Thoracic aorta endothelial cell (primary cell): Measurements from ENCODE around the genes NCR1, GP6, TMEM86B, PPP6R1, SBK3 and CCDC106.

GRCh38 chr19:54889652-54890096 is 15.6 kb downstream of the FCAR start:
- CAGE, long polyA plus RNA: no peak

GRCh38 chr19:54905522-54906809 is at the start of gene NCR1:
TSS of gene NCR1 (plus strand) at chr19:54906148.
- CAGE, long polyA plus RNA: no peak

- CAGE, long polyA plus RNA: no peak
Observed at GRCh38 chr19:55038028-55038621, at the start of gene GP6. TSS of gene GP6 (minus strand) at chr19:55038264.

DNA sequence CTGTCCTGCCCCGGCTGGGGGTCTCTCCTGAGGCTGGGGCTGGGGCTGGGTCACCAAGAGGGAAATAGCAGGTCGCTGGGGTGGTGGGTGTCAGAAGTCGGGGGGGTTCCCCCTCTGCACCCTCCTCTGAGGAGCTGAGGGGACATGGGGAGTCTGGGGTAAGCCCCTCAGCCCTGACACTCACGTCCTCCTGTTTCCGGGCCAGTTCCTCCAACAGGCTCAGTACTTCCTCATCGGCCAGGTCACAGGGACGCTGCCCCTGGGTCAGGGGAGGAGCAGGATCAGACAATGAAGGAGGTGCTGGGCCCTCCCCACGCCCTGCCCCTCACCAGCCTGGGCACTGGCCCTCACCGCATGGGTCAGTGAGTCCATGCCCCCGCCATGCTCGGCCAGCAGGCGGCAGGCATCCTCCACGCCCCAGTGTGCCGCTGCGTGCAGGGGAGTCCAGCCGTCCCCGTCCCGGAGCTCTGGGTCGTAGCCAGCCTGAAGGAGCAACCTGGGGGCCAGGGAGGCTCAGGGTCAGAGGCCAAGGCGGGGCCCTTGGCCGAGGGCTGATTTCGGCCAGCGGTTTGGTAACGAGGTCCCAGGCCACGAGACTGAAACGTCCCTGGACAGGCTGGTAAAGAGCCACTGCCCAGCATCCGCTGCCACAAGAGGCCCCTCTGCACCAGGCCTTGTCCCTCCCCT is 18.7 kb downstream of the PPP1R12C start:
- CAGE, long polyA plus RNA: no peak

- CAGE, long polyA plus RNA: no peak
Observed at GRCh38 chr19:55103235-55103632, 14.2 kb downstream of the PPP1R12C start.

DNA sequence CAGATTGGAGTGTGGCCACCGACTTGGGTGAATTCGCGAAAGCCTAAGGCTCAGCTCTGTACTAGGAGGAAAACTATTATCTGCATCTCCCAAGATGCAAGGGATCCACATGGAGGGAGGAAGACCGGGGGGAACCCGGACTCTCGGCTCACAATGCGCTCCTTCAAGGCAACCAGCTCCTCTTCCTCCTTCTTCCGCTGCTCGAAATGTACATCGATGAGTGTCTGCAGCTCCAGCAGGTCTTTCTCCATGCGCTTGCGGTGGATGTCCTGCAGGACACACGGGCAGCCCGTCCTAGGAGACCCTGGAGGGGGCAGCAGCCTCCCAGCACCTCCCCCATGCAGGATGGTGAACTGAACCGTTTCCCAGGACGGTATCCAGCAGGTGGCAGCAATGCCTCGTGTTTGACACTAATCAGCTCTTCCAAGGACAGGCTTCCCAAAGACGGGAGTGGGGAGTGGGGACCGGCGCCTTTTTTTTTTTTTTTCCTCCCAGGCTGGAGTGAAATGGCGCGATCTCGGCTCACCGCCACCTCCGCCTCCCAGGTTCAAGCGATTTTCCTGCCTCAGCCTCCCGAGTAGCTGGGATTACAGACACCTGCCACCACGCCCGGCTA is 7.9 kb downstream of the TNNT1 start:
- CAGE, long polyA plus RNA: no peak

GRCh38 chr19:55206407-55207496 is 2.5 kb downstream of the PTPRH start:
- CAGE, long polyA plus RNA: no peak

DNA sequence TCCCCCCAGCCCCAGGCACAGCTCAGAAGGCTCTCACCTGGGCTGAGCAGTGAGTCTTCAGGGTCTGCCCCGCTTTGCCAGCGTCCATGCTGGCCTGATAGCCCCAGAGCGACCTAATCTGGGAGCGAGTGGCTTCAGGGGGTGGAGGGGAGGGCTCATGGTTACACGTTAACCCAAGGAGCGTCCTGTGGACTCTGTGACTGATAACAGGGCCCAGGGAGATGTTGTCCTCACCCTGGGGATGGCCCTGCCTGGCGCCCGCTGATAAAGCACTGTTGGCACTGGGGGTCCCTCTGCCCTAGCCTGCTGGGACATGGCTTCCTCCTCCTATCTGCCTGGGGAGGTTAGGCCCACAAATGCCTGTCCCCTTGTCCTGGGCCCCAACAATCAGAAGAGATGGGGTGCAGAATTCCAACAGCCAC is at the start of gene TMEM86B:
TMEM86B (minus strand) TSS at position 110 of the 422 bp plus-strand sequence.
- CAGE, long polyA plus RNA: no peak

DNA sequence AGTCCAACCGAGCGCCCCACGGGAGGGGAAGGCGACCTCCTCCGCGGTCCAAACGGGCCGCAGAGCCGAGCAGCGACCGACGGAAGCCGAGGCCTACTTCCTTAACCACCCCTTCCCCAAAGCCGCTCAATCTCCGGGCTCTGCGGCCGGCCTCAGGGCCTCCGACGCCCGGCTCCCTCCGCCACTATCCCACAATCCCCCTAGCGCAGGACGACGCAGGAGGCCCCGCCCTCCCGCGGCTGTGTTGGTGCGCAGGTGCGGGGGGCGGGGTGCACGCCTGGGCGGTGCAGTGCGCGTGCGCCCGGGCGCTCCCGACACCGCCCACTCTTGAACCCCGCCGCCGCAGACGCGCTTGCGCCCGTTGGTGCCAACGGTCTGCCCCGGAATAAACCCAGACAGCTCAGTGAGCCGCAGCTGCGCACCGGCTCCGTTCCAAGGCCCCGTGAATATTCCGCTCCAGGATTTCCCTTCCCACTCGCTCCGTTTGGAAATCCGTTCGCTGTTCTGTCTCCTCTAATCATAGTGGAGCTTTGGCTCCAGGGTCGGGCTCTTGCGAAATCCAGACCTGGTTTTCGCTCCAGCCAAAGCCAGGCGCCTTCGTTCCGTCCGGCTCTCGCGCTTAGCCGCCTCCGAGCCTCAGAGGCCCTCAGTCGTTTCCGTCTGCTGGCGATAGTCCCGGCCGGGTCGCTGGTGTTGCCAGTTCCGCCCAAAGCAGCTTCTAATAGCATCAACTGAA is at the start of gene PPP6R1:
PPP6R1 (minus strand) TSS at position 197 of the 736 bp plus-strand sequence.
- CAGE, long polyA plus RNA: no peak

DNA sequence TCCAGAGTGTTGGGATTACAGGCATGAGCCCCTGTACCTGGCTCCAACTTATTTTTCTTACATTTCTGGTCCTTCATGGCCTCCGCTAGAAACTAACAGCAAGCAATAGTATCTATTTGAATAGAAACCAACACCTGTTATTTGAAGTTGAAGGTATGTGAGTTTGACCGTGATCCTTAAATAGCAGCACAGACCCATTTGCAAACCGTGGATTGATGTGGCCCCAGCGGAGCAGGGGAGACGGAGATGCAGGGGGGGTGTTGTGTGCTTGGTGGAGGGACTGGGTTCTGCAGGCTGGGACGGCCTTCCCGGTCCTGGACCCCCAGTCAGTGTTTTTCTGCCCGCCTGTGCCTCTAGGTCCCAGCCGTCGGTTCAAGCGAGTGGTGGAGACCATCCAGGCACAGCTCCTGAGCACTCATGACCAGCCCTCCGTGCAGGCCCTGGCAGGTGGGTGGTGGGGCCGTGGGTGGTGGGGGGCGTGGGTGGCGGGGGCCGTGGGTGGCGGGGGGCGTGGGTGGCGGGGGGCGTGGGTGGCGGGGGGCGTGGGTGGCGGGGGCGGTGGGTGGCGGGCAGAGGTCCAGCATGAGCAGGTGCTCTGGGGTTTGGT is 16.8 kb downstream of the TMEM150B start:
- CAGE, long polyA plus RNA: no peak

GRCh38 chr19:55340569-55341666 is 1.2 kb downstream of the KMT5C start:
- CAGE, long polyA plus RNA: no peak

DNA sequence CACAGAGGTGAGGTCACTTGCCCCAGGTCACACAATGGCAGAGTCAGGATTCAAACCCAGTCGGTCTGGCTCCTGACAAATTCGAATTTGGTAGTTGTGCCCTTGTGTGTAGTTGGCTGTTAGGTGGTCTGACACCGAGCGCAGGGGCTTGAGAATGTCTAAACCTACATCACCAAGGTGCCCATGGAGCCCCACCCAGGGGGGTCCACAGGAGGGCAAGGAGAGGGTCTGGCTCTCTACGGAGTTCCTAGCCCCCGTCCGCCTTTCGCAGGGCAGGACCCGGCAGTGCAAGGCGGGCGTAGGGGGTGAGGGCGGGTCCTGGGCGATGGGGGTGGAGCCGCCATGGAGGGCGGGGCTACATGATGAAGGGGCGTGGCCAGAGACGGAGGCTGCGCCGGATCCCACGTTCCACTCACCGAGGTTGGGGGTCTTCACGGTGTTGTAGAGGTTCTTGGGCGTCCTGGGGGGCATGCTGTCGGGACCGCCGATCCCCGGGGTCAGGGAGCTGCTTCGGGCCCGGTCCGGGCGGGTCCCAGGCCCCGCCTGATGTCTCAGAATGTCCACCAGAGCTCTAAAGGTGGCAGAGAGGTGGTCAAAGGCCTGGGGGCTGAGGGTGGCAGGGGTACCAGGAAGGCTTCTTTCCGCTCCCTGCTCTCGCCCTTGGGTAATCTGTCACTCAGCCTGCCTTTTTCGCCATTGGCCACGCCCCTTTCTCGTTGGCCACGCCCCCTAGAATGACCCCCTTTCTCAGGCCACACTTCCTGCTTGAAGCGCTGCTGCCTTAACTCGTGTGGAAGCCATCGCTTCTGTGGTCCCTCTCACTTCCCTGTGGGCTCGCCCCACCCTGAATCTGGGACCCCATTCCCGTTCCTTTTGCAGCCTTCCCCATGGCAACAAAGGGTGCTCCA is 2.7 kb downstream of the SHISA7 start:
- CAGE, long polyA plus RNA: no peak

- CAGE, long polyA plus RNA: no peak
Observed at GRCh38 chr19:55493957-55494355, 5.7 kb downstream of the SSC5D start.

- CAGE, long polyA plus RNA: no peak
Observed at GRCh38 chr19:55496999-55497441, 8.8 kb downstream of the SSC5D start.

DNA sequence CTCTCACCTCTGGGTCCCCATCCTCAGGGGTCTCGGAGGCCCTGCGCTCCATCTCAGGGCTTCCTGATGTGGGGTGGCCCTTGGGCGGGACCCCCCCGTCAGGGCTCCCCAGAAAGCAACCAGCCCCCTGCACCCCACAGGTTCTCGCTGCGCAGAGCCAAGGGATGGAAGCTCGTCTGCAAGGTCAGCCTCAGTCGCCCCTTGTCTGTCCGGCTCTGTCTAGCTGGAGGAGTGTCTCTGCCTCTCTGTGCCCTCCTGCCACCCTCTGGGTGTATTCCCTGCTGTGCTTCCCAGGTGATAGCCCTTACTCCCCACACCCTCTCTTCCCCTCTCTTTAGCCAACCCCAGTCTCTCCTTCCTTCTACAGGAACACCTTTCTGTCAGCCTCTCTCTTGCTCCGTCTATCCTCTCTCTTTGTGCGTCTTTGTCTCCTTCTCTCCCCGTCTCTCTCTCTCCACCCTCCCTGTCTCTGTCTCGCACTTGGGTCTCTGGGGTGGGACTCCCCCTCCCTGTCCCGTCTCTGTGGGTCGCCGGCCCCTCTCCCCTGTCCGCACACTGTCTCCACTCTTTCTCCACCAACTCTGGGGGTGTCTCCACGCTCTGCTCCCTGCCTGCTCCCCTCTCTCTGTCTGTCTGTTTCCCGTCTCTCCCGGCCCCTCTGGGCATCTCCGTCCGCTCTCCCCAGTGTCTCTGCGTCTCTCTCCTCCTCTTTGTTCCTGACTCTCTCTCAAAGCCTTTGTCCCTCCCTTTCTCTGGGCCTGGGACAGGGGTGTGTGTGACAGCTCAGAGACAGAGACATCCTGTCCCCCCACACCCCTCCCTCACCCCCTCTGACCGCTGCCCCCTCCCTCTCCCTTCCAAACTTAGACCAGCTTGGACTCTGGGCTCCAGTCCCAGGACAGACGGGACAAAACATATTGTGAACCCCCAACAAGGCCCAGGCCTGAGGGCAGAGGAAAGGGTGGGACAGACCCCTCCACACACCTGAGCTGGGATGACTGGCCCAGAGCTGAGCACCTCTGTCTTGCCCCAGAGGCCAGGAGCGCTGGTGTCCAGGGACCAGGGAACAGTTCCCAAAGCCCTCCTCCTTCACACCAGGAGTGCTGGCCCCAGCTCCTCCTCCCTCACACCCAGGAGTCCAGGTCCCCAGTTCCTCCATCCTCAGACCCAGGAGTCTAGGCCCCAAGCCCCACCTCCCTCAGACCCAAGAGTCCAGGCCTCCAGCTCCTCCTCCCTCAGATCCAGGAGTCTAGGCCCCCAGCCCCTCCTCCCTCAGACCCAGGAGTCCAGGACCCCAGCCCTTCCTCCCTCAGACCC is at the start of gene SBK3:
SBK3 (minus strand) TSS at position 52 of the 1,317 bp plus-strand sequence.
- CAGE, long polyA plus RNA: no peak

DNA sequence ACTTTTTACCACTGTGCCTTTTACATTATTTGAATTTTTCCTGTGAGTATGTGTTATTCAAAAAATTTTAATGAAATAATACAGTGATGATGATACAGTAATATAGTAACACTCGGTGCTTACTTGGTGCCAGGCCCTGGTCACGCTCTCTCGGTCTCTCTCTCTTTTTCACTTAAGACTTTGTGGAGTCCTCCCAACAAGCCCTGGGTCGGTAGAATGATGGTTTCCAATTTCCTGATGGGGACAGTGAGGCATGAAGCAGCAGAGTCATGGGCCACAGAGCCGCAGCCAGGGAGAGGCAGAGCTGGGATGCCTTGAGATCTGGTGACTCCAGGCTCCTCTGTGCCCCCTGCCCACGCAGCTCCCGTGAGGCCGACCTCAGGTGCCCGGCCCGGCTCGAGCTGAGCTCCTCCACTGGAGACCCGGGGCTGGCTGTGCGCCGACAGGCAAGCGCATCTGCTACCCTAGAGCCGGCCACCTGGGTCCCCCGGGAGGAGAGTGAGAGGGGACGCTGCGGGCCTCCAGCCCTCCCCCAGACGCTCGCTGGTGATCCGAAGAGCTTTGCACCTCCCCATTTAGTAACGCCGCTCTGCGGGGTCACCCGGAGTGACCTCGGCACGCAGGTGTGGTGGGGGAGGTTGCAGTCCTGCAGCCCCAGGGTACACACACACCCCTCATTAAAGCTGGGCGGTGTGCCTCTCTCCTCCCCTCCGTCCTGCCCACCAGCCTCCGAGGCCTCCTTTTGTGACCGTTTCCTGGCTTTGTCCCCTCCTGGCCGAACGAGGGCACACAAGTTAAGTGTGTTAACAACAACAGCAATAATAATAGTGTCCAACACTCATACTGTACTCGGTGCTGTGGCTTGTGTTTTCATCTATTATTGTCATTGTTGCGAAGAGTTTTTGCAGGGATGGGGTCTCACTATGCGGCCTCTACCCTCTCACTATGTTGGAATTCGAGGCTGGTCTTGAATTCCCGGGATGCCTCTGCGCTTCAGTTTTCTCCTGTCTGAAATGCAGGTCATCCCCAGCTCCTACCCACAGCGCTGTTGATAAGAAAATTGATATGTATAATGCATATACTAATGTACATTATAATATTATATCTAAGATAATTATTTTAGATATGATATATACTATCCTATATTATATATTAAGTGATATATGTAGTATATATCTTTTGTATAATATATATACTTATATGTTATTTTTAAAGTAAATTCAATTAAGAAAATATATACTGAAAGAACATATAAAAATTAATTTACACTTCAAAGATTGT is 4.6 kb upstream of the SBK3 start:
- CAGE, long polyA plus RNA: no peak

- CAGE, long polyA plus RNA: no peak
Observed at GRCh38 chr19:55587044-55587847, 6.6 kb upstream of the ZNF579 start.

DNA sequence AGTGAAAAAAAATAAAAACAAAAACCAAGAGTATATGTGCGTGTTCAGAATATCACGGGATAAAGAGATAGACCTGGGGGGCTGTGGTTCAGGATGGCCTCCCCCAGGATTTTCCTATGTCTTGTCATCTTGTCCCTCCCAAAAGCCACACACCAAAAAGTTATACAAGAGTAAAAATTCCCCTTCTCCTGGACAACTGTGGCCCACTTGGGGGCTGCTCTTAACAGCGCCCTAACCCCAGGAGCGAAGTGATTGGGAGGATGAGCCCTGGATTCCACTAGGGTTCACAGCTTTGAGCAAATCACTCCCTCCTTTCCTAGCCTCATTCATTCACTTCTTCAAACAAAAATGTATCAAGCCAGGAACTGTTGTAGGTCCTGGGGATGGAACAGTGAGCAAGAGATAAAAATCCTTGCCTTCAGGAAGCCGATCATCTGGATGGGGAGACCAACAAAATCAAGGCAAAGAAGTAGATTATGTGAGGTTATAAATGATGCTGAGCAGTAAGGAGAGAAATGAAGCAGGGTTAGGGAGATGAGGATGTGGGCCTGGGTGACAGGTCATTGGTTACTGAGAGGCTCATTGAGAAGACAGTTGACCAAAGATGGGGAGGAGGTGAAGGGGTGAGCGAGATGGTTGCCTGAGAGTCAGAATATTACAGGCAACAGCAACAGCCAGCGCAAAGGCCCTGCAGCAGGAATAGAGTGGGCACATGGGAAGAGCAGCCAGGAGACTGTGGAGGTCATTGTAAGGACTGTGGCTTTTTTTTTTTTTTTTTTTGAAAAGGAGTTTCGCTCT is 2.3 kb downstream of the ZNF865 start:
- CAGE, long polyA plus RNA: no peak

DNA sequence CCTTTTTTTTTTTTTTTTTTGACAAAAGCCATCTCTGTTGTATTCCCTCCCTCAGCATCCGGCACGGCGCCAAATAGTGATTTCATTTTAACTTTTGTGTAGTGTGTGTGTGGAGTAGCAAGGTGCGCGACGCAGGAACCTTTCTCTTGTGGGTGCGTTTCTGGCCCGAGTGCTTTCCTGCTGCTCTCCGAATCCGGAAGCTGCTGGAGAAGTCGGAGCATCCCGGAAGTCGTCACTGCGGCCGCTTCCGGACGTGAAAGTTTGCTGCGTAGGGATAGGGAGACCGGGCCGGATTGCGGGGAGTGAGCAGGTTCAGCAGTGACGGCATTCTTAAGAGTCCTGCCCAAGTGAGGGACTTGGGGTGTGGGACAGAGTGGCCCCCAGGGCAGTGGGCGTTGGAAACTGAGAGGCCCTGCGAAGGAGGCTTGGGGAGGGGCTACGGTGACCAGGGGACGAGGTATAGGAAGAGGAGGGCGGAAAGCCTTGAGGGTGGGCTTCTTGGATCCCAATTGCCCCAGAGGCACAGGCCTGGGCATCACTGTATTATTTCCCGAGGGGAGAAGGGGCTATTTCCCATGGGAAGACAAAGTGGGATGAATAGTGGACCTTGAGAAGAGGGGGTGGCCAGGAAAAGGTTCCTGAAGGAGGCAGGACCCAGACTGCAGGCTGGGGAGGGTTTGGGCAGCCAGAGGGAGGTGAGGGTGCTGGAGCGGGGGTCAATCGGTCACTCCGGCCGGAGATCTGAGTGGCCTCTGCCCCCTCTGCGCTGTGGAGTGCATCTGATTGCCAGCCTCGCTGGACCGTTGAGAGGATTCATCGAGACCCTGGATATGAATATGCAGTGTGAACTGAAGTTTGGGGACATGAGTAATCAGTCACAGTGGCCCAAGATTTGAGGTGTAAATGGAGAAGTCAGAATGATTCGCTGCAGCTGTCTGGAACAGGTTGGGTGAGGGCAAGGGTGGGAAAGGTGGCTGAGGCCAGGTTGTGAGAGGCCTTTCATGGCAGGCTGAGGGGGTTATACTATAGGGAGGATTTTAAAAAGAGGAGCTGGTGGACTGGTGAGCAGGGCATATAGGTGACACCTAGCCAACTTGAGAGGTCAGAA is 5.7 kb upstream of the ZNF580 start:
- CAGE, long polyA plus RNA: no peak

- CAGE, long polyA plus RNA: no peak
Observed at GRCh38 chr19:55647635-55648618, at the start of gene CCDC106. TSS of gene CCDC106 (plus strand) at chr19:55648212.